Hair follicle dermal papilla cell (primary cell): ENCODE measurements around a stretch of chr10.

GRCh38 chr10:95355498-95355850 is 64.7 kb upstream of the PDLIM1 start:
- CAGE, long polyA plus RNA: no peak

GRCh38 chr10:95391251-95391765 is 100.5 kb upstream of the PDLIM1 start:
- CAGE, long polyA plus RNA: no peak

DNA sequence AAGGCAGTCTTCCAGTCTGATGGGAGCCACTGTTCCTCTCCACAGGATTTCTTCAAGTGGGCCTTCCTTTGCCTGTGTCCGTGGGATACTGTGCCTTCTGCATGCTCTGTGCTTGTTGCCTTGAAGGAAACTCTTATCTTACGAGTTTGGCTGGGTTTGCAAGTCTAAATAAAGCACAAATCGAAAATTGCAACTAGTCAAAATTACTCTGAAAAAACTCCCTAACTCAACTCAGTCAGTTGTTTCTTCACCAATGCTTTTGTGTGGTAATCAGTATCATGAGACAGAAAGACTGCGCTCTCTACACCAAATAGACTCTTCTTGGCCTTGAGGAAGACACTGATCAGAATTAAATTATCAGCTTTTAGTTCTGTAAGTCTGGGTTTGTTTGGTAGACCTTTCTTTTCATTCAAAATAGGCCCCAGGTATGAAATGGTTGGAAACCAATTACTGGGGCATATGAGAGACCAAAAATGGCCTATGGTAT is 102.1 kb upstream of the PDLIM1 start:
- CAGE, long polyA plus RNA: no peak

DNA sequence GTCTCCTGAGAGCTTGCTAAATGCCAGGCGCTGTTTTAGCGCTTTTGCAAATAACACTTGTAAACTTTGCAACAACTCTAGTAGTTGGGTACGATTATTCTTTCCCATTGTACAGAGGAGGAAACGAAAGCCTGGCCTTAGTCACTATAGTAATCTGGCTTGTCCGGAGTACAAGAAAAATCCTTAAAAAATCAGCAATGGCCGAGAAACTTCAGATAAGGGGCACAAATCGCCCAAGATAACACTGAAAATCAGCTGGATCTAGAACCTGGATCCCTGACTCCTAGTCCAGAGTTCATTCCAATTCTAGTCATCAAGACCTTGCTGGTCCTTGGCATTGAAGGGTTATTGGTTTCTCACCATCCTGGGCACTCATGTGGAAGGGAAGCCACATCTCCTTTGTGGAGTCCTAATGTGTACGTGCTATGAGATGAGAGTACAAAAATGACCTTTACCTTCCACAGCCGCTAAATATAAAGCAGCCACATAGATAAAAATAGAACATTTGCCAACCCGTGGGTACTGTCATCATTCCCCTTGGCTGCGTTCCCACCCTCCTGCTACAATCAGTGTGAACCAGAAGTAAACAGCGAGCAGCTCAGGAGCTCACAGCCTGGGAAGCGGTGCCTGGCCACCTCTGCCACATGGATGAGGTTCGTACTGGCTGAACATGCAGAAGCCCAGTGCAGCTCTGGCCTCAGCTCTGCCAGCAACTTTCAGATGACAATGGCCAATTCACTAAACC is 115.9 kb upstream of the PDLIM1 start:
- CAGE, long polyA plus RNA: no peak

DNA sequence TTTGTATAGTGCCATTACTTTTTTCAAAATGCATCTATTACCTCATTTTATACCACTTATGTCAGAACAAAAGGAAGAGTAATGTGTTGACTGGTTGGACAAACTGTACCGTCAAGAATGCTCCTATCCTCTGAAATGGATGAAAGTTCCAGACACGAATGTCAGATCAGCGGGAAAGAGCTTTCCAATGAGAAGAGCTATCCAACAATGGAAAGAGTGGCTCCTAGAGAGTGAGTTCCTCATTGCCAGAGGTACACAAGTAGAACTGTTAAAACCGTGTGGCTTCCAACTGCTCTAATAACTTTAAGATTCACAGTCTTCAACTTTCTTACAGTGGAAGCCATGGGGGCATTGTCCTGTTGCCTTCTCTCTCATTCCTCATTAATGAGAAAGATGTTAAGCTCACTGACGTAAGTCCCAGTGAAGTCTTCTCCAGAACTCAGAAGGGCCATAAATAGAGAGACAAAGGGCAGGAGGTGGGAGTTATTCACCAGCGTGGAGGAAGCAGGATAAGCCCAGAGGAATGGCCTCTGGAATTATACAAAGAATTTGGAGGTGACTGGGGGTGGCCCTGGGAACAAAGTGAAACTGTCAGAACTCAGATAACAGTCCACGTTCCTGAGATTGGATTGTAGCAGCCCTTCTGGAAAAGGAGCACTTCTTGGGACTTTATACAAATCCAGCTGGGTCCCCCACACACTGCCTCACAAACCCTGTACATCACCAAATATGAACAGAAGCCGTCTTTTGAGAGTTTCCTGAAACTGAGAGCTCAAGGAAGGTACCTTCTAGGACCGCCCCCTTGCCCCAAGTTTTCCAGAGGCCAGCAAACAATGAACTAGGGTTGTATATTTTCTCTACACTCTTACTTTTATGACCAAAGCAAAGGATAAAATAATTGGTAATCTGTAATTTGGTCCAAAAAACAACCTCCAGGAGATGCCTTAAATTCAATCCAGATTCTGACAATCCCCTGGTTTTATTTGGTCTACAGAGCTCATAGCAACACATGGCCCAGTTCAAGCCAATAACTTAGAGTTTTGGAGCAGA is 52.4 kb downstream of the SORBS1 start:
- CAGE, long polyA plus RNA: no peak

GRCh38 chr10:95518661-95519592 is 42.2 kb downstream of the SORBS1 start:
- CAGE, long polyA plus RNA: no peak

DNA sequence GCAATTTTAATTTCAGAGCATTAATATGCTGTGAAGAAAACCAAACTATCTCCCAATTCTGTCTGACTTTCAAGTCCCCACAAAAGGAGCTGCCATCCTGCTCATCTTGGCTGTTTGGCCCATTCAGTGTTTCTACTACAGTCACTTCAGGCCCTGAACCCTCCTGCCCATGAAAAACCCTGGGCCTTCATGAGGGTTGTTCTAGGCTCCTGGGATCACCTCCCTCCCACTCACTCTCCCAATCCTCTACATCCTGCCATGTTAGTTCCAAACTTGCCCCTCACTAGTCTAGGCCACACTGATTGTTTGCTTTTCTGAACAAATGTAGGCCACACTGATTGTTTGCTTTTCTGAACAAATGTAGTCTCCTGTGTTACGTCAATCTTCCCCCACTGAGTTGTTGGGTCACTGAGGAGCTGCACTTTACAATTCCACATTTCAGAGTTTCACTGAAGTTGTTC is 5.2 kb upstream of the ALDH18A1 start:
- CAGE, long polyA plus RNA: no peak

GRCh38 chr10:96089161-96089552 is 40.9 kb upstream of the ZNF518A start:
- CAGE, long polyA plus RNA: no peak

- CAGE, long polyA plus RNA: no peak
Measured at GRCh38 chr10:96266126-96266889, 5.1 kb downstream of the BLNK start.

DNA sequence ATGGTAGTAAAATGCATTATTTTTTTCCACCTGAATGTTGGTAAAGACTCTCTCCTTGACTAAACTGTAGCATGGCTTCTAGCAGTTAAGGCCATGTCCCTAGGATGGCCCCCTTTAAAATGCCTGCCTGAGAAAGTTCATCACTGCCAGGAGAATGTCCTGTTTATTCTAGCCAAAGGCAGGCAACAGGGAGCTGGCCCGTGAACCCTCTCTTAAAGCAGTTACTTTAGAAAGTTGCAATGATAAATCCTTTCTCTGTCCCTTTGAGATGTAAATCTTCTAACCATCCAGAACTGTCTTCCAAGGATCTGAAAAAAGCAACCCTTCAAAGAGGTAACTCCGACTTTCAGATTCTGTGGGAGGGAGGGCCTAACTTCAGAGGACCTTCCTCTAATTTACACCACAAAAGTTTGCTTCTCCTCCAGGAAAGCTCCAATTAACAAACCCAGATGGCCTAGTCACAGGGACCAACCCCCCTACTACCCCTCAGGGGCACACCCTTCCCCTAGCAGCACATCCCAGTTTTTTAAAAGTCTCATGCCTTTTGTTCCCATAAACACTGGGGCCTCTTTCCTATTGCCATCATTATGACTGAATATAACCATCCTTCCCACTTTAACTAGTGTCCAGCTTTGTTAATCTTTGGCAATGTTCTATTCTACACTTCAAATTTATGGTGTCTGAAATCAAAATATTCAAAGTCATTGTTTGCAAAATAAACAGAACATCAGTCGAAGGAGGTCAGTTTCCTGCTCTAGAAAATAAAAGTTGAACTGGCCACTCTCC is 5.6 kb downstream of the DNTT start:
- CAGE, long polyA plus RNA: no peak

- CAGE, long polyA plus RNA: no peak
Measured at GRCh38 chr10:96585922-96586422, 840 bp downstream of the TM9SF3 start.

DNA sequence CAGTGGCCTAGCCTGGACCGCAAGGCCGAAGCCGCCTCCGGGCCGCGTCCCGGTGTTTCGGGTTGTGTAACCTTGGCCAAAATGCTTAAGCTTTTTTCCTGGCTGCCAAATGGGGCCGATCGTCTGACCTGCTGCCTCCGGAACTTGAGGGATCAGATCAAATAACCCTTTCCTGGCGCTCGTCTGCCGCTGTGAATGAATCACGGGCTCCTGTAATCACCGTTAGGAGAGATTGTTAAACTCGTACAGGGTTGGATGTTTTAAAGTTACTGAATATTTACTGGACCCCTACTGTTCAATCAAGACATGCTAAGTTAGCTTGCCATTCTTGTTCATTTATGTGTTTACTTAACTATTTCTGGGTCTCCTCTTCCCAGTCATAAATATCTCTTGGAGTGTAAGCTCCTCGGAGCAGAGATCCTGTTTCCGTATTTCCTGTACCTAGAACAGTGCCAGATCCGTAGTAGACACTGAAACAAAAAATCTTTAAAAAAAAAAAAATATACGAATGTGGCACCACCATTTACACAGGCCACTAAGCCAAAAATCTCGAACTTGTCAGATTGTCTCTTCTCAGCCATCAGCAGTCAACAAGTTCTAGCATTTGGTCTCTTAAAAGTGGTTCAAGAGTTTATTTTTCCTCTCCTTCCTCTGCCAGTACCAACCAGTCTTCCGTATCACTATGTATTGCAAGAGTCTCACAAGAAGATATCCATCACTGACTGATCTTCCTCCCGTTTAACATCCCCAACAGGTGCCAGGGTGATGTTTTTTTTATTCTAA is 627 bp upstream of the TM9SF3 start:
- CAGE, long polyA plus RNA: no peak

DNA sequence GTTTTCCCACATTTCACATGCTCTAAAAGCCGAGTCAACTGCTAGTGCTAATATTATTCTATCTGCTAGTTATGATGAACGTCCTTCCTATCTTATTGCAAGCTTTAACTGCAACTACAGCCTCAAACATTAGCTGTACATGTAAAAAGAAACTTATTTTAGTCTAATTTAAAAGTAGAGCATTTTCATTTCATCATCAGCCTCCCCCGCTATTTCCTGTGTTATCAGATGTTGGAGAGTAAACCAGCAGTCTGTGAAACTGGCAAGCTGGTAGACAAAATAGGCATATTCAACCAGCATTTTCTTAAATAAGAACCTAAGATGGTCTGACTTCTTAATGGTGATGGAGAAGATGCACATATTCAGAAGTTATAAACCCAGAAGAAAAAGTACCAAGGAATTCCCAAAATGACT is 25.0 kb downstream of the PIK3AP1 start:
- CAGE, long polyA plus RNA: no peak

DNA sequence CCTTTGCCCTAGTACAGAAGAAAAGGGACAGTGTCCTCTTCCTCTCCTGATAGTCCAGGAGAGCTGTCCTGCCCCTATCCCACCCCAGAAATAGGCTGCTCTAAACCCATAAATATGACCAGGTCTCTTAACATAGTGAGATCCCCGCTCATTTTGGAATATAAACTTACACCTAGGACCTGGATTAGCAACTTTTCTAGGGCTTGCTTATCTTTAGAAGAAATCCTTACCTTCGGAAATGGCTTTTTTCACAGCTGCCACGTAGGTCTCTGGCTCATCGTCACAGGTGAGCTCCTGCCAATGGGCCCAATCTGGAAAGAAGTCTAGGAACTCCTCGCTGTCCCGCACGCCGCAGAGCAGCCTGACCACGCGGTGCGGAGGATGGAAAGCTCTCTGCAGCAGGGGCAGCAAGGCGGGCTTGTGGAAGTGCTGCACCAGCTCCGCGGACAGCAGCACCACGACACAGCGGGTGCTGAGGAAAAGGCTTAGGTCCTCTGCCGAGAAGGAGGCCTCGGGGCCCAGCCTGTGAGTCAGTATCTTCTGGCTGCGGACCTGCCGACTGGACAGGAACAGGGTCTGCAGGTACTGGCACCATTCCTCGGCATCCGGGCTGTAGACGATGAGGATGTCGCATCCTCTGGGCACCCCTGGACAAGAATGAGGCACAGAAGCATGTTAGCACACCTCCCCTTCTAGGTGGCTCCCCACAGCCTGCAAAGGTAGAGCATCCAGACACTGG is 10.8 kb downstream of the PIK3AP1 start:
- CAGE, long polyA plus RNA: no peak

GRCh38 chr10:96737138-96737747 is 16.9 kb upstream of the PIK3AP1 start:
- CAGE, long polyA plus RNA: no peak

- CAGE, long polyA plus RNA: no peak
Measured at GRCh38 chr10:96832717-96833497, 809 bp downstream of the LCOR start.

DNA sequence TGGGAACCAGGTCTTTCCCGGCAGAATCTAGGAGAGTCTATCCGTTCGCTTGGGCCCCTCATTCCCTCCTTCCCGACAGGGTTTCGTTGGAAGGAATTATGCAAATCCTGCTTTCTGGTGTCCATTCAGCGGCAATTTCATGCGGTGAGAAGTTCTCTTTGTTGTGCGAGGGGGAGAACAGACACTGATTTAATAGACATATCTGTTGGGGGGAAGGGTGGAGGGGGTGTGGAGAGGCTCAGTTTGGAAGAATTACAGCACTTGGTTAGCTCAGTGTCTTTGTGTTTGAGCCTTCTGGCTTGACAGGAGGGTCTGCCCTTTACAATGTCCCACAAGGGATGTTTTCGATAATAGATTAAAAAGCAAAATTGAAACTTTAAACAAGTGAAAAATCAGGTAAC is 1.6 kb downstream of the LCOR start:
- CAGE, long polyA plus RNA: no peak

DNA sequence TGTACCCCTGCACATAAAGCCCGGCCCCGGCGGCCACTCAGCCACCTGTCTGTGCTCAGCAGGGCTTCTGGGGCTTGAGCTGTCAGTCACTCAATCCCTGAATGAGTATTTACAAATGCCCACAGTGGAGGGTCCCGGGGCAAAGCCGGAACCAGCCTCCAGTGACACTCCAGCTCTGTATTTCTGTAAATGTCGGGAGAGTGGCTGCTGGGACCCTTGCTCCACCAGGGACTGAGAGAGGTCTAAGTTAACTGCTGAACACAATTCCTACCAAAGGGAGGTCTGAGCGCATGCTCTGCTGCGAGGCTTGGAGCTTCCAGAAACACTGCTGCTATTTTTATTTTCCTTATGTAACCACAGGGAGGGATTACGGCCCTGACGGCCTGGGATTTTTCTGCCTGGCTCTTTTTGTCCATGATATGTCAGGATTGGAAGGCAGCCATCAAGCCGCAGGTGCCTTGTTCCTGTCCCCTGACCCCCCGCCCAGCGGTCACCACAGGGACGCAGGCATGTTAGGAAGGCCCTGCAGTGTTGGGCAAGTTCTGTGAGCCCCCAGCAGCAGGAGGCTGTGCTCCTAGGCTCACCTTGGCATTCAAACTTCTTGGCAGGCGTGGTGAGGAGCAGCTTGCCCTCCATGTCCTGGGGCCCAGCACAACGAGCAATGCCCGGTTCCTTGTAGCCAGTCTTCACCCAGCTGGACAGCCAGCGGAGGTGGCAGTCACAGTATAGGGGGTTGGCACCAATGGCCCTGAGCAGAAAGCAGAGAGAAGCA is 164.9 kb downstream of the SLIT1 start:
- CAGE, long polyA plus RNA: no peak

DNA sequence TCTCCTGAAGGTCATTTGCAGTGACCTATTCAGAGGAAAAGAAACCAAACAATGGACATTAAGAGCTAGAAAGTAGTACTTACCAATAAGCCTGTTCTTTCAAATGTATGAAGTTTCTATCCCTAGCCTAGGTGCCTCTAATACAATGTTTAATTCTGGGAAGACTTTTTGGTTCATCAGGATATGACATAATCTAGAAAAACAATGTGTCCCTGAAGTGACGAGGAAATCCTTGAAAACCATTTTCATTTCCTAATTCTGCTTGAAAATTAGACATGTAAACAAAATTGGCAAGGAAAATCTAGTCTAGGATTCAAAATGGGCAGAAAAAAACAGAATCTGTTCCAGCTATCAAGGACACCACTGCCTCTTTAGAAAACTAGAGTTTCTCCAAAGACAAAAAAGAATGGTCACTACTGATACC is 36.0 kb downstream of the ARHGAP19 start:
- CAGE, long polyA plus RNA: no peak

DNA sequence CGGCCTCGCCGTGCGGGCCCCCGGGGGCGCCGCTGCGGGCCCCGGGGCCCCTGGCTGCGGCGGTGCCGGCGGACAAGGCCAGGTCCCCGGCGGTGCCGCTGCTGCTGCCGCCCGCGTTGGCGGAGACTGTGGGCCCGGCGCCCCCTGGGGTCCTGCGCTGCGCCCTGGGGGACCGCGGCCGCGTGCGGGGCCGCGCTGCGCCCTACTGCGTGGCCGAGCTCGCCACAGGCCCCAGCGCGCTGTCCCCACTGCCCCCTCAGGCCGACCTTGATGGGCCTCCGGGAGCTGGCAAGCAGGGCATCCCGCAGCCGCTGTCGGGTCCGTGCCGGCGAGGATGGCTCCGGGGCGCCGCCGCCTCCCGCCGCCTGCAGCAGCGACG is 550 bp downstream of the FRAT1 start:
- CAGE, long polyA plus RNA: no peak